Cerebellum (tissue), 5 donors: ENCODE measurements around a stretch of chr3.

GRCh38 chr3:116410577-116411026, 34.7 kb downstream of the LSAMP start:
- PRO-cap, 3 experiments, result peak in 1 of 3 experiments; most common plus-strand start chr3:116410878 (in 1)
- RAMPAGE, long total RNA, result no peak

DNA sequence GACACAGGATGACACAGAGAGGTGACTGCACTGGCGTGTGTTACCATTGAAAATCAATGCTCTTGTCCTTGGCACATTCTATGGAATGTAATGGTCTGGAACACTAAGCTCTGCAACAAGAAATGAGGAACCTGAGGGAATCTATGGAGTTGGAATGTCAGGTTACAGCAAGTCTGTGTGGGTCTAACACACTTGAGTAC, 772.5 kb upstream of the LSAMP start:
- PRO-cap, 3 experiments, result no peak in any of the 3 experiments
- RAMPAGE, long total RNA, result no peak

- PRO-cap, 3 experiments, result no peak in any of the 3 experiments
- RAMPAGE, long total RNA, result no peak
These were observed 1059.8 kb upstream of the LSAMP start for GRCh38 chr3:117505213-117505444.

GRCh38 chr3:119401434-119402272, 61.8 kb downstream of the TMEM39A start:
- PRO-cap, 3 experiments, result no peak in any of the 3 experiments
- RAMPAGE, long total RNA, result no peak

GRCh38 chr3:119459535-119460630, 3.5 kb downstream of the TMEM39A start:
- PRO-cap, 3 experiments, result no peak in any of the 3 experiments
- RAMPAGE, long total RNA, result no peak

DNA sequence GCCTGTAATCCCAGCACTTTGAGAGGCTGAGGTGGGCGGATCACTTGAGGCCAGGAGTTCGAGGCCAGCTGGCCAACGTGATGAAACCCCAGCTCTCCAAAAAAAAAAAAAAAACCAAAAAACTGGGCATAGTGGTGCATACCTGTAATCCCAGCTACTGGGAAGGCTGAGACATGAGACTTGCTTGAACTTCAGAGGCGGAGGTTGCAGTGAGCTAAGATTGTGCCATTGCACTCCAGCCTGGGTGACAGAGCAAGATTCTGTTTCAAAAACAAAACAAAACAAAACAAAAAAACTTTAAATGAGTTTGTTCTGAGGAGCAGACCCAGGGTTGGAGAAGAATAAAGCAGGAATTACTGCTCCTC, 2.3 kb upstream of the CD80 start:
- PRO-cap, 3 experiments, result no peak in any of the 3 experiments
- RAMPAGE, long total RNA, result no peak

- PRO-cap, 3 experiments, result no peak in any of the 3 experiments
- RAMPAGE, long total RNA, result no peak
These were observed 7.3 kb downstream of the COX17 start for GRCh38 chr3:119669909-119670369.

- PRO-cap, 3 experiments, result peak in 1 of 3 experiments; most common minus-strand start chr3:119732114 (in 1)
- RAMPAGE, long total RNA, result no peak
These were observed 29.1 kb downstream of the CFAP91 start for GRCh38 chr3:119731920-119732231.

DNA sequence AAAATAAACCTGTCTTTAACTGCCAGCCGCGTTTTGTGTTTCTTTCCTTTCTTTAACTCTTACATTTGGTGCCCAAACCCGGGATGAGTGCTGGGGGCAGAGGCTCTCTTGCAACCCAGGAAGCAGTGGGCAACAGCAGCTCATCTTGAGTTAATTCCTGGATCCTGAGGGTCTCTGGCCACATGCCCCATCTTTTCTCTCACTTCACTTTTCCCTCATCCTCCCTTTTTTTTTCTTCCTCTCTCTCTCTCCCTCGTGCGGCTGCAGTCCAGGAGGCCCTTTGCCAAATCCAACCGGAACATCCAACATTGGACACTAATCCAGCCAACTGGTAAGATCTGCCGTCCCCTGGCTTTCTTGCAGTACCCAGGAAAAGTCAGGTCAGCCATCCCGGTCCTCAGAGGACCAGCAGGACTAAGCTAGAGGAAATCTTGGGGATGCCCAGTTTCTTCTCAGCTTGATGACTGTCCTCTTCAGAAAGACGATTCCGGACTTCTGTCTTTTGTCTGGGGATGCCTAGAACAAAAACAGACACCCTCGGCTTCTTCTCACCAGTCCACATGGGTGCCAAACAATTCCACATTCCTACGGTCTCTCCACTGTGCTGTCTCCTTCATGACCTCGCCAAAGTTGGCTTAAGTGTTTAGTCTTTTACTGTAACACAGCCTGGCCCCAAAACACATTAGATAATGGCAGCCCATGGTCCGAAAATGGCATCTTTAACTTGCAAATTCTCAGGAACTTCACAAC, 115.6 kb downstream of the GSK3B start:
- PRO-cap, 3 experiments, result no peak in any of the 3 experiments
- RAMPAGE, long total RNA, result no peak

DNA sequence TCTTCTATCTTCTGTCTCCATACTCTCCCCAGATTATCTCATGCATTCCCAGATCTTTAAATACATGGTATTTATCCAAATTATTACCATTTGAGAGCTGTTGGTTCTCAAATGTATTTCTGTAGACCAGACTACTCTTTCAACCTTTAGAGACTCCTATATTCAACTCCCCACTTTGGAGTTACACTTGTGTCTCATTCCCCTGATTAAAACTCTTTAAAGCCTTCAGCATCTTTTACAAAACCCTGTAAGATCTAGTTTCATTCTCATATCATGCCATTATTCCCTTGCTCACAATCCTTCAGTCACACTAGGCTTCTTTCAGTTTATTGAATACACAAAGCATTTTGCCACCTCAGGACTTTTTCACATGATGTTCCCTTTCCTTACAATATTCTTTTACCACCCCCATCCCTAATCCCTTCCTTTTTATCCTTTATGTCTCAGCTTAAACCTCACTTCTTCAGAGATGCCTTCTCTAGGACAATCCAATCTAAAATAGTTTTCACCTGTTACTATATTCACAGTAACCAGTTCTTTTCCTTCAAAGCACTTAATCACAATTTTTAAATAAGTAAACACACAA, 63.9 kb downstream of the GSK3B start:
- PRO-cap, 3 experiments, result no peak in any of the 3 experiments
- RAMPAGE, long total RNA, result no peak

DNA sequence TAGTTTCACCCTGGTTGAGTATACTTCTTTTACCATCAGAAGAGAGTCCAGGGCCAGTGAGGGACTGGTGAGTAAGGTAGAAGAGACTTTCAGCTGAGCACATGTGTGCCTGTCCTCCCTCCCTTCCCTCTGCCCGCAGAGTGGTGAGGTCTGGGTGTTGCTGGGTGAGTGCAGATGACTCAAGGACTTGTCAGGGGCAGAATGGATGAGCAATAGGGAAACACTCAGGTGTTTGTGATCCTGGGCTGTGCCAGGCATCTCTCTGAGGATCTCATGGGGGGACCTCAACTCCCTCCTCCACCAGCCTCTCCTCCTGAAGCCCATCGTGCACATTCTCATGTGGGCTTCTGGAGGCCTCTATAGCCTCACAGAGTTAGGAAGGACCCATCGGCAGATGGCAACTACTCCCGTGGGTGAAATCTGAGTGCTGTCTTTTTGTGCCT, 76.0 kb upstream of the GSK3B start:
- PRO-cap, 3 experiments, result no peak in any of the 3 experiments
- RAMPAGE, long total RNA, result no peak

DNA sequence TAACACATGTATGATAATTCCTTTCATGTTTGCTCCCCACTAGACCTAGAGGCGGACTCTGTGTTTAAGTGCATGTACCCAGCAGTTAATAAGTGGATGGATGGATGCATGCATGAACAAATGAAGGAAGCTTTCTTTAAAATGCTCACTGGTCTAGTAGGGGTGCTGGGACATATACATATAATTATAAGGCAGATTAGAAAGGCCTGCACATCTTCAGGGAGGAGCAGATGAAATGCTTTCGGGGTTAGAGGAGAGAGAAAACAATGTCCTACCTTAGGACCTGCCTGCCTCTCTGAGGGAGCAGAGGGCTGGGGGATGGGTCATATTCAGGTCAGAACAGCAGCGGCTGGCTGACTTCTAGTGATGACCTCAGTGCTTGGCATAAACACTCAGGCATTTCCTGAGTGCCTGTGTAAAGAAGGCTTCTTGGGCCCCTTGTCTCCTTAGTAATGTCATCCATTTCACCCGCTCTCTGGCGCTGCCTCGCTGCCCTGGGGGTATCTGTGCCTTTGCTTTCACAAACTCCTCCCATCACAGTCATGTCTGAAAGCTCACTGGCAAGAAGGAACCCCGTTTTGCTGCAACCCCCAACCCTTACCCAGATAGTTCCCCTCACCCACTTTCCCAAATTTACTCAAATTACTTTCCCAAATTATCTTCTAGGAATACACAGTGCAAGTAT, 82.8 kb upstream of the GSK3B start:
- PRO-cap, 3 experiments, result no peak in any of the 3 experiments
- RAMPAGE, long total RNA, result no peak

- PRO-cap, 3 experiments, result peak in 1 of 3 experiments; most common plus-strand start chr3:120348853 (in 1)
- RAMPAGE, long total RNA, result no peak
These were observed 647 bp downstream of the LRRC58 start for GRCh38 chr3:120348420-120348994.

DNA sequence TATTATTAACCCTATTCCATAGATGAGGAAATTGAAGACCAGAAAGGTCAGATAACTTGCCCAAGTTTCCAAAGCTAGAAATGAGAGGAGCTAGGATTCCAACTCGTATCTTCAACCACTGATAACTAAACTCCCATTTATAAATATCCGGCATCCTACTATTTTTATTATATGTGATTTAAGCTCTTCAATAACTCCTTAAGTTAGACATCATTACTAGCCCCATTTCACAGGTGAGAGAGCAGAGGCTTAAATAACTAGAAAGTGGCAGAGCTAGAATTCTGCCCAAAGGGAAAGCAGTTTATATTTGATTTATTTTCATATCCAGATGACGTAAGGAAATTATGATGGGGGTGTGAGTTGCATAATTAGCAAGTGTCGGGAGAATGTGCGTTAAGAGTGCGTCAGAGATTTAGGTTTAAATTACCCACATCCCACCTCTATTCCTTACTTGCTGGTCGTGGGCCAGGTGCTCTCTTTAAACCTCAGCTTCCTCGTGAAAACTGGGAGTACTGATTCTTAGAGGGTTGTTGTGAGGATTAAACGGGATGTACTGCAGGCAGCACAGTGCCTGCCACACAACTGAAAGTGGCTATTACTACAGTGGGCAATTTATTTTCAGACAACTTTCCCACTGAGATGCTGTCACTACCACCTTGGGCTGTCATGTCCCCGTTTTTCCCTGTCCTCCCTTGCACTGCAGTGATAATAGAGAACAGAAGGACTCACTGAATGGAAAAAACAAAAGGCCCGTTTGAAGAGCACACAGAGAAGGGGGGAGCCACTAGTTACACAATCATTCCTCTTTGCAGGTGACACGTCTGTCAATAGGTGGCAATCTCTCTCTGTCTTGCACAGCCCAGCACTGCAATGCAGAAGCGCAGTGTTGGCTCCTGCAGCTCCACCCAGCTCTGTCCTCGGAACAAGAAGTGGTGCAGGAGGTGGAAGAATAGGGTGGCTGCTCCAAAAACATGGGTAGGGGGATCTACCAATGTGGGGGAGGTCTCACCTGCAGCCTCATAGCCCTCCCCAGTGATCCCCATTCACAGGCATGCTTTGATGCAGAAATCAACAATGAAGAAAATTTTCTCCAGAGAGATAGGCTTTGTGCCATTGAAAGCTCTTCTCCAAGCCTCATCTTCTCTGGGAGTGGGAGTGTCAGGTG, 32.2 kb downstream of the FSTL1 start:
- PRO-cap, 3 experiments, result peak in 1 of 3 experiments; most common plus-strand start position 914 of the sequence (in 1); most common minus-strand start position 699 of the sequence (in 1)
- RAMPAGE, long total RNA, result no peak

DNA sequence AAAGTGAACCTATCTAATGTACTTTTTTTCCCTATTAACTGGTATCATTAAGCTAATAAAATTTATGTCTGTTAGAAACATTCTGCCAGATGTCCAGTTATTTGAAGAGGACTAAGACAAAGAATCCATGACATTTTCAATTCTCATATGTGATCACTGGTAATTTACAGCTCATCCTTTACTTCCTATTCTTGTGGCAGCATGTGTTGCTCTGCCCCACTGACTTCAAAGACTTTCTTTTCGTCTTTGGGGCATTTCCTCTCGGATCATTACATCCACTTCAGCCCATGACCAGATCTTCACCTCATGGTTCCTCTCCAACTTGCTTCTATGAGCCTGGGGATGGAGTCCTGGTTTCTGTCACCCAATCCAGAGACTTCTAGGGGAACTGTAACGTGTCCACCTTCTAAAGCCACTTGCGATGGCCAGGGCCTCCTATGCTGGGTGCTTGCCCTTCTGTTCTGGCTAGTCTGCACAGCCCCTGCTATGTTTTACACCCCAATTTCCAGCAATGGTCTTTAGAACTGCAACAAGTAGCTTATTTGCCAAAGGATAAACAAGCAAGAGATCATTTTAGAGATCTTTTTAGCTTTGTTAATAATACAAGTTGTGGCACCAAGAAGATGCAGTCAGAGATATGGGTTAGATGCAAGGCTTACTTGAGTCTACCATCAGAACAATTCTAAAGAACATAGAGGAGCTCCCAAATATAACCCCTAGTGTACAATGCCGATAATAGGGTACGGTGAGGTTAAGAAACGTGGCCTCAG, 4.6 kb downstream of the FSTL1 start:
- PRO-cap, 3 experiments, result no peak in any of the 3 experiments
- RAMPAGE, long total RNA, result no peak

- PRO-cap, 3 experiments, result no peak in any of the 3 experiments
- RAMPAGE, long total RNA, result no peak
These were observed 18.7 kb upstream of the FSTL1 start for GRCh38 chr3:120469339-120469988.

DNA sequence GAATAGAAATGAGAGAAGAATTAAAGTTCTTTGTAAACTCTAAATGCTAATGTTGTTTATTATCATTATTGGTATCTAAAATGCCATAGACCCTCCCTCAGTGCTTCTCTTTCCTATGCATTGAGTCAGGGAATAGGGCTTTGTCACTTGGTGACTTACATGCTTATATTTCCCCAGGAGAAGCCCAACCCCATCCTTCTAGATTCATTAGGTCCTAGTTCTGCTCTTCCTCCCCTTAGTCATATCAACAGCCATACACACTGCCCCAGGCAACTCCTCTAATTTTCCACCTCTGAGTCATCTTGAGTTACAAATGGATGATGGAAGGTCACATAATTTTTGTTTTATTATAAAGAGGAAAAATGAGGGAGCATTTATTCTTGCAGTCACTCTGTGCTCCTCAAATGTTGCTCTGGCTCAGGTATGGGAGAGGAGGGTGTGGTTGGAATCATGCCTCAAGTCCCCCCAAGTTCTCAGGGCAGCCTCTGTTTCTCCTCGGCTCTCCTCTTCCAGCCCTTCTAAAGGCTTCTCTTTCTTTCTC, 45.5 kb upstream of the FSTL1 start:
- PRO-cap, 3 experiments, result no peak in any of the 3 experiments
- RAMPAGE, long total RNA, result no peak

- PRO-cap, 3 experiments, result peak in 1 of 3 experiments; most common minus-strand start chr3:120616032 (in 1)
- RAMPAGE, long total RNA, result no peak
These were observed 19.6 kb downstream of the NDUFB4 start for GRCh38 chr3:120615718-120616189.

- PRO-cap, 3 experiments, result no peak in any of the 3 experiments
- RAMPAGE, long total RNA, result no peak
These were observed 56.3 kb downstream of the POLQ start for GRCh38 chr3:121489219-121490093.

- PRO-cap, 3 experiments, result no peak in any of the 3 experiments
- RAMPAGE, long total RNA, result no peak
These were observed 6.1 kb downstream of the HCLS1 start for GRCh38 chr3:121654543-121655039.